SK-MEL-5 (cell line): Measurements from ENCODE around the genes CRYM, PDZD9 and NPIPB5.

RAMPAGE:
- cytosol, long total RNA, result start-site peak on the minus strand at chr16:21278290-21278371, 21 and 18 reads in 2 replicates
- long total RNA, result start-site peak on the minus strand at chr16:21278290-21278377, 9 and 15 reads in 2 replicates
- nucleus, long total RNA, result no peak
These were observed at the start of gene CRYM for GRCh38 chr16:21277855-21278905. Gene CRYM (minus strand): TSS chr16:21278290.

DNA sequence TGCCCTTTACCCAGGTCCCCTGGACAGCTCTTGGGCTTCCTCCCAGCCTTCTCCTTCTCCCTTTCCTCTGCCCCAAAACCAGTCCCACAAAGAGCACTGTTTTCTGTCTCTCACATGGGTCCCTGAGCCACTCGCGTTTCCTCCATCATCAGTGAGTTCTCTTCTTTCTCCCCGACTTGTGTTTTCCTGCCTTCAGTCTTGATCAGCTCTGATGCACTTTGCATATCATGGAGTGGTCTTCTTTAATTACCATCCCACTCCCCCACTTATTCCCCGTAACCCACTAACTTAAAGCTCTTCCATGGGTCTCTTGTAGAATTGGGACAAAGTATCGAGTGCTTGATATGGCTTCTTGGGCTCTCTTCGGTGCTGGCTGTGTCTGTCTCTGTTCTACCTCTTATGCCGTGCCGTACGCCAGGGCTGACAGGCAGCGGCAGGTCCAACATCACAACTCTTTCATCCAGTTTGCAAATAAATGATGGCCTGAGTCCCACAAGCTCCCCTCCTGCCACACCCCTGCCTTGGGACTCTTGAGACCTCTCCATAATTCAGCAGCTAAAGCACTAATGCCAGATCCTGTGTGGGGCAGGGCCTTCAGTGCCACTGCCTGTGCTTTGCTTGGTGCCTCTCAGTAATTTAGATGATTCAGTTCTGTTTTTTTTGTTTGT is 86.2 kb upstream of the CRYM start:
RAMPAGE:
- cytosol, long total RNA, result no peak
- long total RNA, result no peak
- nucleus, long total RNA, result no peak

DNA sequence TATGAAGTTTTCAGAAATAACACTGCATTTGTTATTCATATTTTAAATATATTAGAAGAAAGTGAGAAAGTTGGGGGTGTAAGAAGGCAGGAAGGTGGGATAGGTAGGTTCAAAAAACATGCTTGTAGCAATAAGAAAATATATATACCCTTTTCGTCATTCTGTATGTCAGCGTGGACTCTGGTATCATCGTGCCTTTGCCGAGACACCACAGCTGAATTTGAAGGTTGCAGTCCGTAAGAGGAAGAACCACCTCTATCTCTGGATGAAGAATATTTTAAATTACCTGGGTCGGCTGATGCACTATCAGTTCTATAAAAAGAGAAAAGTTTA is 115.2 kb upstream of the METTL9 start:
RAMPAGE:
- cytosol, long total RNA, result no peak
- long total RNA, result no peak
- nucleus, long total RNA, result no peak

DNA sequence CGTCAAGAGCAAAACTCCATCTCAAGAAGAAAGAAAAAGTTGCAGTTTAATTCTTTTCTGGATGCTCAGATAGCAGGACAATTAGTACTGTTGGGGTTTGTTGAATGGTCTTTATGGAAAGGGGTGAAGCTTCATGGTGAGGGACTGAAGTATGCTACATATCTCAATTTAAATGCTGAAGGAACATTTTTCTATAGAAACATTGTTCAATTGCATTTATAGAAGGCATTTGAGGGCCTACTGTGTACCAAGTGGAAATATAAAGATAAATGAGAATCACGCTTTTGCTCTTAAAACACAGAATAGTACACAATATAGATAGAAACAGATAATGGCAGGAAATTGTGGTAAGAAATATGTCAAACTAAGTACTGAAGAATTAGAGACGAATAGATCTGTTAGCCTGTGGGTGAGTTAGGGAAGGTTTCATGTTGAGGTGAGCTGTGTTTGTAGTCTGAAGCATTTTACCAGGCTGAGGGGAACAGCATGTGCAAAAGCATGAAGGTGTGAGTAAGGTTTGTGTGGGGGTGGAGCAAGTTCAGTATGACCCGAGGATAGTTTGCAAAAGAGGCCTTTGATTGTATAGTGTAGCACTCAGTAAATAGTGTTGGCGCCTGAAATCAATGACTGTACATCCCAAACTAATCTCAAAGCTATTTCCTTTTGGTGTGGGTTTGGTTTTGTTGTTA is 14.0 kb downstream of the IGSF6 start:
RAMPAGE:
- cytosol, long total RNA, result no peak
- long total RNA, result no peak
- nucleus, long total RNA, result no peak

DNA sequence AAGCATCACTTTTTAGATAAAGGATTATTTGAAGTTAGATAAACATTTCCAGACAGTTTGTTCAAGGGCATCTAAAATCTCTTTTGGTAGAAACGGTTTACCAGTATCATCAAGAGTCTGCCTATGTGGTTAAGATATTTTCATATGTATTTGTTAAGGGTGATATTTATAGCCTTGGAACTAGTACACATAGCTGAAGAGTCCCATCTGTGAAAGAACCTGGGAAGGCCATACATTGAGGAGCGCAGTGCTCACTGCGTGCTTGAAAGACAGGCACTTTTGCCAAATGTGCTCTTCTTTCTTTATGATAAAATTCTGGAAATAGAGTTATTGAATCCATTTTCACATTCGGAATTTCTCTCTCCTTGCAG is 7.8 kb downstream of the IGSF6 start:
RAMPAGE:
- cytosol, long total RNA, result no peak
- long total RNA, result no peak
- nucleus, long total RNA, result no peak

DNA sequence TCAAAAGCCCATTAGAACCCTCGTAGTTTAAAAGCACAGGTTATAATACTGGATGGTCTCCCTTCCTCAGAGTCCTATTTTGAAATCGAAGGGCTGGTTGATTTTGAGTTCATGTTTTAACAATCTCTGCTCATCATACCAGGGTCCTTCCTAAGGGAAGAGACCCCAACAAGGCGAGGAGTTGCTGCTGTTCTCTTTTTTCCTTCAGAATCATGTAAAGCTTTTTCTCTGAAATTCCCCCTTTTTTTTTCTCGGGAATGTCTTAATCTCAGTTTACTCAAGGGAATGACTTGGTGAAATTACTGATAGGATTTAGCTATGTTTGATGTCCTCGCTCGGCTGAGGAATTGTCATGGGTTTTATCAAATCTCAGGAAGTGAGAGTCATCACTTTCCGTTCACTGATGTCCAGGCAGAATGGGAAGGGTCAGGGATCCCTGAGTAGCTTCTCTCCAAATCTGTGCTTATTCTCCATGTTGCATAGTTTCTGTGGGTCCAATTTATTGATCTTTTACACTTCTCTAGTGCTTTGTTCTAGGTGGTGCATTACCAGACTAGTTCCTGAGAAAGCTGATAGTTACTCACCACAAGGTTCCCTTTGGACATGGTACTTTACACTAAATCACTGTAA is 6.4 kb downstream of the IGSF6 start:
RAMPAGE:
- cytosol, long total RNA, result no peak
- long total RNA, result no peak
- nucleus, long total RNA, result no peak

DNA sequence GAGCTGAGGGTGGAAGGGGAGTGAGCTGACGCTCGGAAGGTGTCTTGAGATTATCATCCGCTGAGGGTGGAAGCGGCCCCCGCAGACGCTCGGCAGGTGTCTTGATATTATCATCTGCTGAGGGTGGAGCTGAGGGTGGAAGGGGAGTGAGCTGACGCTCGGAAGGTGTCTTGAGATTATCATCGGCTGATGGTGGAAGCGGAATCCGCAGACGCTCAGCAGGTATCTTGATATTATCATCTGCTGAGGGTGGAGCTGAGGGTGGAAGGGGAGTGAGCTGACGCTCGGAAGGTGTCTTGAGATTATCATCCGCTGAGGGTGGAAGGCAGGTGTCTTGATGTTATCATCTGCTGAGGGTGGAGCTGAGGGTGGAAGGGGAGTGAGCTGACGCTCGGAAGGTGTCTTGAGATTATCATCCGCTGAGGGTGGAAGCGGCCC is 21.3 kb downstream of the NPIPB4 start:
RAMPAGE:
- cytosol, long total RNA, result no peak
- long total RNA, result no peak
- nucleus, long total RNA, result no peak

DNA sequence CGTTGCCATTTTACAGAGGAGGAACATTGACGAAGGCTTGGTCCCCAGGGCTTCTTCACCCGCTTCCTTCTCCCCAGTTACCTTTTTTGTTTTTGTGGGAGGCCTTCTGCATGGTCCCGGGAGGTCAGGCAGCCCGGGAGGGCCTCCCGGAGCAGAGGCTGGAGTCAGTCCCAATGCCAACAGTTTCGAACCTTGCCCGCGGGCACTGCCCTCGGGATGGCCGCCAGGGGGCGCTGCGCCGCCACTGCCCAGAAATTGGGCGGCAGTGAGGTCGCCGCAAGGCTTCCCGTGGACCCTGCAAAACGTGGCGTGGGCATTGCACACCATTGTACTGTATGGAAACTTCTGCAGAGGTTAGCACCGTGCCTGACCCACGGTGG is at the start of gene PDZD9:
Gene PDZD9, minus strand, starts transcription at position 181 of the 380 bp plus-strand sequence.
RAMPAGE:
- cytosol, long total RNA, result no peak
- long total RNA, result no peak
- nucleus, long total RNA, result no peak

DNA sequence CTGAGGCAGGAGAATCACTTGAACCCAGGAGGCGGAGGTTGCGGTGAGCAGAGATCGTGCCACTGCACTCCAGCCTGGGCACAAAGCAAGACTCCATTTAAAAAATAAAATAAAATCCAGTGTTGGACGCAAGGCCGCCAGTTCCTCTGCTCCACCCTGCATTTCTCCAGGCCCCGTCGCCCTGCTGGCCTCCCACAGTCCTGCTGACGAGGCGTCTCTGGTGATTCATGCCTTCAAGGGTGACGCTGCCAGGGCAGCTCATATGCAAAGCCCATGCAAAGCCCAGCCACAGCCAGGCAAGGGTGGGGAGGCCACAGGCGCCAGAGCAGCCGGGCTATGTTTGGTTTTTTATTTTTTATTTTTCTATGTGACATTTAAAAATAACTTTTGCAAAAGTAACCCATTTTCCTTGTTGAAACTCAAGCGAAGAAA is 6.5 kb upstream of the EEF2K start:
RAMPAGE:
- cytosol, long total RNA, result no peak
- long total RNA, result no peak
- nucleus, long total RNA, result no peak

DNA sequence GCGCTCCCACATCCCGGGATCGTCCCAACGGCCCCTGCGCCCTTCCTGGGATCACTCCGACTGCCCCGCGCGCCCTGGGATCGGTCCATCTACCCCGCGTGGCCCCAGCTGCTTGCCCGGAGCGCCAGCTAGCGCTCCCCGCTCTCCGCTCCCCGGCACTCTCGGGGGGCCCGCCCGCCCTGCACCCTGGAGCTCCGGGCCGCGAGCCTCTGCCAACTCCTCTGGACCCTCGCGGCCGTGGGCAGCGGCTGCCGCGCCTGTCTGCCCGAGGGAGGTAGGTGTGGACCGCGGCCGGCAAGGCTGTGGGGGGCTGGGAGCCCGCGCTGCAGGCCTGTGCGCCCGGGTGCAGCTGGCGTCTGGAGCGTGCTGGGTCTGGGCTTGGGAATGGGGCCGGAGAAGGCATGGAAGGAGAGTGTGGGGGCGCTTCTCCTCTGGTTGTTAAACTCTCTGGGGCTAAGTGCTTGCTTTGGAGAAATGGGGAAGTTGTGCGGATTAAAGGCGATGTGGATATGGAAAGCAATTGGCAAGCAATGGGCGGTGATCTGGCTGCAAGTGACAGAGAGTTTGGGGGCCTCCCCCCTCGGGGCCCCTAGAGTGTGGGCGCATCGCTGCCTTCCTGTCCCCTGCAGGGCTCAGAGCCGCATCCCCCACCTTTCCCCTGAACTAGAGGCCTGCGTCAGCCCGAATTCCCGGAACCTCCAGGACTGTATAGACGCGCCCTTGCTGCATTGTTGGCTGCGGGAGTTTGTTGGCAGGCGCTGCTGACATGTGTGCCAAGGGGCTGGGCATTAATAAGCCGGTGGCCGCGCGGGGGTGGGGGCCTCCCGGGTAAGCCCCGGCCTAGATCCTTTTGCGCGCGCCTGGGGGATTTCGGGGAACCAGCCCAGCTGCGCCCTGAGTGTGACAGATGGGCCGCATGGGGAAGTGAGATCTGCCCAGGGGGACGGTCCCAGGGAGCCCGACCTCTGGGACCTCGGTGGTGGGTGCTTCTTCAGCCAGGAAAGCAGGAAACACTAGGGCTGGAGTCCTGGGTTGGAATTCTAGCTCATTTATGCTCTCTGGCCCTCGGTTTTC is 665 bp downstream of the EEF2K start:
RAMPAGE:
- cytosol, long total RNA, result no peak
- long total RNA, result no peak
- nucleus, long total RNA, result no peak

DNA sequence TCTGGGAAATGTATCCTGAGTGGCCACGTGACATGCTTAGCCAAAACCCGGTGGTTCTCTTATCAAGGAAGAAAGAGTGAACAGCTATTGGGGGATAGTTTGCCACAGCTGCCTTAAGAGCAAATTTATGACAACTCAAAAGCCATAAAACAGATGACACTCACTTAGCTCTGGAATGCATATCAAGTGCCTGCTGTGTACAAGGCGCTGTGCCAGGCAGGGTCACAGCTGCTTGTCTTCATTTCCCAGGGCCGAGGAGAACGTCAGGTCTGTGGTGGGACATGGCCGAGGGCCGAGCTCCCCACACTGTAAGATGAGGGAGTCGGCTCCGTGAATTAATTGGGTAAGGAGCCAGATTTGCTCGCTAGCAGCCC is 14.0 kb downstream of the EEF2K start:
RAMPAGE:
- cytosol, long total RNA, result no peak
- long total RNA, result no peak
- nucleus, long total RNA, result no peak

DNA sequence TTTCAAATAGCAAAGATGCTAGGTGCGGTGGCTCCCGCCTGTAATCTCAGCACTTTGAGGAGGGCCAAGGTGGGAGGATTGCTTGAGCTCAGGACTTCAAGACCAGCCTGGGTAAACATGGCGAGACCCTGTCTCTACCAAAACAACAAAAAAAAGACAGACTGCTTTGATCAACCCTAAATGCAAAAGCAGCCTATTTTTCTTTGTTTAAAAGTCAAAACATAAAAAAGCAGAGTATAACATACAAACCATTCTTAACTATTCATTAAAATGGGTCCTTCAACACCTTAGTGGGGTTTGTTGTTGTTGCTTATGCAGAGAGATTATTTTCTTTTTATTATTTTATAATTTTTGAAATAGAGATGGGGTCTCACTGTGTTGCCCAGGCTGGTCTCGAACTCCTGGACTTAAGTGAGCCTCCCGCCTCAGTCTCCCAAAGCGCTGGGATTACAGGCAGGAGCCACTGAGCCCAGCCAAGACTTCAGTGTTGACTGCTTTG is 11.6 kb upstream of the POLR3E start:
RAMPAGE:
- cytosol, long total RNA, result no peak
- long total RNA, result no peak
- nucleus, long total RNA, result no peak

RAMPAGE:
- cytosol, long total RNA, result no peak
- long total RNA, result no peak
- nucleus, long total RNA, result no peak
These were observed 11.9 kb downstream of the POLR3E start for GRCh38 chr16:22309160-22309525.

GRCh38 chr16:22337480-22338499 is 36.6 kb downstream of the CDR2 start:
RAMPAGE:
- cytosol, long total RNA, result no peak
- long total RNA, result no peak
- nucleus, long total RNA, result no peak

RAMPAGE:
- cytosol, long total RNA, result no peak
- long total RNA, result no peak
- nucleus, long total RNA, result no peak
These were observed 18.7 kb downstream of the CDR2 start for GRCh38 chr16:22355574-22356270.

DNA sequence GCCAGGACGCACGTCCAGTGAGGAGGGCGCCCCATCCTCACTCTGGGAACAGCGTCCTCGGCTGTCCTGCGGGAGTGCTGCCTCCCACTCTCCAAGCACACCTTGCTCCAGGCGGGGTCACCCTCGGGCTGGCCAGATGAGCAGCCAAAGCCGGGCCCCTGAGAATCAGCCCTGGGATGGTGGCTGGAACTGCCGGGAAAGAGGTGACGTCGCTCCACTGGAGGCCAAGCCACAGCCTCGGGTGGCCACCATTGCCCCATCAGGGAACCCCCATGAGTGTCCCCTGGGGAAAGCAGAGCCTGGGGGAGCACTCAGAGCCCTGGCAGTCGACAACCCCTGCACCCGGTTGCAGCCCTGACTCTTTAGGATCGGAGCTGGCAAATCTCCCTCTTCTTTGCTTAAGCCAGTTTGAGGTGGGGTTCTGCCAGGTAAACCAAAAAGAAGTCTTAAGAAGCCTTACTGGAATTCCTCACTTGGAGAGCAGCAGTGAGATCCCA is 51.1 kb upstream of the CDR2 start:
RAMPAGE:
- cytosol, long total RNA, result no peak
- long total RNA, result no peak
- nucleus, long total RNA, result no peak

RAMPAGE:
- cytosol, long total RNA, result no peak
- long total RNA, result no peak
- nucleus, long total RNA, result no peak
These were observed 63.4 kb upstream of the CDR2 start for GRCh38 chr16:22437775-22438246.

DNA sequence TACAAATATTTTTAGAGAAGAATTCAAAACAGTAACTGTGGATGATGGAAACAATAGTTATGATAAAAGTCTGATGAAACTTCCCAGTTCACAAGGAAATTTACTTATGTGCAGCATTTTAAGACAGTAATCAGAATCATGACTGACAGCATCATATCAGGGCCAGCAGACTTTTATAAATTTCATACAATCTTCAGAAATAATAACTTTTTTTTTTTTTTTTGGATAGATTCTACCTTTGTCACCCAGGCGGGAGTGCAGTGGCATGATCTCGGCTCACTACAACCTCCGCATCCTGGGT is at the start of gene NPIPB5:
Gene NPIPB5, plus strand, starts transcription at position 225 of the 301 bp plus-strand sequence.
RAMPAGE:
- cytosol, long total RNA, result no peak
- long total RNA, result no peak
- nucleus, long total RNA, result no peak

RAMPAGE:
- cytosol, long total RNA, result no peak
- long total RNA, result no peak
- nucleus, long total RNA, result no peak
These were observed 56.4 kb downstream of the USP31 start for GRCh38 chr16:23092748-23093287.

RAMPAGE:
- cytosol, long total RNA, result no peak
- long total RNA, result no peak
- nucleus, long total RNA, result no peak
These were observed 43.8 kb downstream of the USP31 start for GRCh38 chr16:23105399-23105817.